ENCODE measurements around the genes KRTAP12-3, SUMO3 and ADARB1.

DNA sequence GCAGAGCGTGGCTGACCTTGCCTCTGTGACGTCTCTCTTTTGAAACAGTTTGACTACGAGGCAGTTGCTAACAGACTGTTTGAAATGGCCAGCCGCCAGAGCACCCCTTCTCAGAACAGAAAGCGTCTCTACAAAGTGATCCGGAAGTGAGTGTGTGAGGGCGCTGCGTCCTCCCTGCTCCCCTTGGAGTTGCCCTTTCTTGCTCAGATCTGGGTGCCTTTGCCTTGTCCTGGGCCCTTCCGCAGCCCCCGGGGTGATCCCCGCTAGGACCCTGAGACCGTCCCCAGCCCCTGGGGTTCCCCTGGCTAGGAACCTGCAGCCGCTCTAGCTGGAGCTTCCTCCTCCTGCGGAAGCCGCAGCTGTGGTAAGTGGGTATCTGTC, 11.1 kb downstream of the RRP1 start:
- RRBS = 97% methylated on average over 5 of the region's 15 CpGs

DNA sequence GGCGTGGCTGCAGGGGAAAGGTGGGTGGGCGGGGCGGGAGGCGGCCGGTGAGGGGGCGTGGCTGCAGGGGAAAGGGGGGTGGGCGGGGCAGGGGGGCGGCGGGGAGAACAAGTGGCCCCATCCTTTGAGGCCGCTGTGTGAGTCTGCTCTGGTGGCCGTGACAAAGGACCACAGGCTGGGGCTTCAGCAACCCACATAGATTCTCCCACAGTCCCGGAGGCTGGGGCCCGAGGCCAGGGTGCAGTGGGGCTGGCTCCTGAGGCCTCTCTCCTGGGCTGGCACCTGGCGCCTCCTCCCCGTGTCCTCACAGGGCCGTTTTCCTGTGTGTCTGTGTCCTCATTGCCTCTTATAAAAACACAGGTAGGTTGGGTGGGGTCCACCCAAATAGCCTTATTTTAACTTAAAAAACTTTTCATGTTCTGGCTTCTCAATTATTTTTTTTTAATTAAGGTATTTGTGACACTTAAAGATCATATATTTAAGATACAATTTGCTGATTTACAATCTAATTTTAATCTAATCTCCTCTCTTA, 26.0 kb downstream of the RRP1 start:
- RRBS = no CpG with 5 or more reads among the region's 16 CpGs

DNA sequence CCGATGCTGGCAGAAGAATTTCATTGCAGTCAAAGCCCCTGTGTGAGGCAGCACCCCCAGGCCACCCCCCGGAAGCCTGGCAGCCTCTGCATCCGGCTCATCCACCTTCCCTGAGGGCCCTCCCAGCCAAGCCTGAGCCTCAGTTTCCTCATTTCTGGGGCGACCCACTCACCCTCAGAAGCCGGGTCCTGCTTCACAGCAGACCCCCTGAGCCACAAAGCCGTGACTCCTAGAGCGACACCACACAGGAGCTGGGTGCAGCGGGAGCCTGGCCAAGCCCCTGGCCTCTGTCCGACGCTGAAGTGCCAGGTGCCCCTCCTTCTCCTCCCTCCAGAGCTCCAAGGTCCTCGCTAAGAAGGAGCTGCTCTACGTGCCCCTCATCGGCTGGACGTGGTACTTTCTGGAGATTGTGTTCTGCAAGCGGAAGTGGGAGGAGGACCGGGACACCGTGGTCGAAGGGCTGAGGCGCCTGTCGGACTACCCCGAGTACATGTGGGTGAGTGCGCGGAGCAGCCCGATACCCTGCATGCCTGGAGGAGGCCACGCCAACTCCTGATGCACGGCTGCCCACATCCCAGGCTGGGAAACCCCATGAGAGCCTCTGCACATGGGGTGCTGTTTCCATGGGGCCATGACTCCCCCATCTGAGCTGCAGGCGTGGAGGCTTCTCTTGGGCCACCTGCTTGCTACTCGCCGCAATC, 43.2 kb upstream of the TRAPPC10 start:
- RRBS = 94% methylated on average over 3 of the region's 29 CpGs

DNA sequence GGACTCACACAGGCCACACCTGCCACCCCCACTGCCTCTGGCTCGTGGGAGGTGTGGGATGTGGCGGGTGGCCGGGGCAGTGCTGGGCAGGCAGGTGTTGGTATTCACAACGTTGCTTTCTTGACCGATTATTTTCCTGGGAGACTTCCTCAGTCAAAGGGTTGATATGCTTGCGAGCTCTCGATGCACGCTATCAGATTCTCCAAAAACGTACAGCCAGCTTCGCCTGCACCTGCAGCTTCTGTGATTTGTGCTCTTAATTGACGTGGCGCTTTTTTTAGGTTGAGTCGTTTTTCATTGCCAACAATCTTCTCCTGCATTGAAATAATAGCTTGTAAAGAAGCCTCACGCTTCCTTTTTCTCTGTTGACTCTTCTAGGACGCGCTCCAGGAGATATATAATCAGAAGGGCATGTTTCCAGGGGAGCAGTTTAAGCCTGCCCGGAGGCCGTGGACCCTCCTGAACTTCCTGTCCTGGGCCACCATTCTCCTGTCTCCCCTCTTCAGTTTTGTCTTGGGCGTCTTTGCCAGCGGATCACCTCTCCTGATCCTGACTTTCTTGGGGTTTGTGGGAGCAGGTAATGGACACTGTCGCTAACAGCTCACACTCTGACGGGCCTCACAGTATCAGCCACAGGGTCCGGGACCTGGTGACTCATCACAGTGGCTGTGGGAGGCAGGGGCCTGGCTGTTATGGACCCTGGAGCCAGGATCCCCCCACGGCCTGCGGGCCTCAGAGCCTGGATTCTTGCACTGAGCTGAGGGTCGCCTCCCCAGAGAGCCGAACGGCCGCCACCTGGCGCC, 31.3 kb upstream of the TRAPPC10 start:
- RRBS = no CpG with 5 or more reads among the region's 30 CpGs

DNA sequence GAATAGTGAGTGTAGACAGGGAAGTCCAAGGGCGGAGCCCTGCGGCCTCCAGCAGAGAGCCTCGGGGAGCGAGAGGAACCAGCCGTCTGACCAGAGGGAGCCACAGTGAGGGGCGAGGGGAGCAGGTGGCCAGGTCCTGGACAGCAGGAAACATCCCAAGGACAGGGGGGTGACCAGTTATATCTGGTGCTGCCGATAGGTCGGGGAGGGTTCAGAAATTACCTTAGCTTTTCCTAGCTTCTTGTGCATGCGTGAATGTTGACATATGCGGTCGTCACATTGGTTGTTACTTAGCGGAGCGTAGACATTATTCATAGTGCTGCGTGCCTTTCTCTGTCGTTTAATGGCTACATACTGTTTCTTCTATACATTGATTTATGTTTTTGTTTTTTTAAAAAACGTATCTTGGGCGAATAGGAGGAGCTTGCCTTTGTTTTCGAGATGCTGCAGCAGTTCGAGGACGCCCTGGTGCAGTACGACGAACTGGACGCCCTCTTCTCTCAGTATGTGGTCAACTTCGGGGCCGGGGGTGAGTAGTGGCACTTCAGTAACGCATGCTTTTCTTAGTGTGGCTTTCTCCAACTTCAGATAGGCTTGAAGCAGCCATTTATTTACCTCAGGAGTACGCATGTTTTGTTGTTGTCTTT, 46.7 kb downstream of the TRAPPC10 start:
- RRBS = no CpG with 5 or more reads among the region's 27 CpGs

- RRBS = no CpG with 5 or more reads among the region's 15 CpGs
Measured at GRCh38 chr21:44088318-44088722, 18.9 kb upstream of the PWP2 start.

DNA sequence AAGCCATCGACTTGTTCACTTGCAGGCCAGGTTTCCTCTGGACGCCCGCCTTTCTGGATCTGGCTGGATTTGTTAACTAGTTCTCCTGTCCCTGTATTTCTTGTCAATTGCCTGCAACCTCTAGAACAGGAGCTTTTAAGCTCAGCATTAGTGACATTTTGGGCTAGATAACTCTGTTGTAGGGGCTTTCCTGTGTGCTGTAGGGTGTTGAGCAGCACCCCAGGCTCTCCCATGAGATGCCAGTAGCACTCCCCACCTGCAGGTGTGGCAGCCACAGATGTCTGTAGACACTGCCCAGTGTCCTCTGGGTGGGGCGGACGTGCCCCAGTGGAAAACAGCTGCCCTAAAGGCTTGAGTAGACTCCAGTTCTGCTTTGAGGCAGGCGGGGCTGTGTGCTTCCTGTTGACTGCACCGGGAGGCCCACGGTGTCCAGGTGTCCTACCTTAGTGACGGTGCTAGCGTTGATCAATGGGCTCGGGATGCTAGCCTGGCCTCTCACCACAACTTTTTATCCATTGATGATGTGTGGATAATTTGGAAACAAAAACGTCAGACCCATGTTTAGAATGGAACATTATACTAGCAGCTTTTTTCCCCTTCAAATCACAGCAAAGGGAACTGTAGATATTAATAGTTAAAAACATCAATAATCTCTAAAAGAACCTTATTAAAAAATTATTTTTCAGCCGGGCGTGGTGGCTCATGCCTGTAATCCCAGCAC, 16.8 kb upstream of the PWP2 start:
- RRBS = no CpG with 5 or more reads among the region's 14 CpGs

- RRBS = 86% methylated on average over 8 of the region's 15 CpGs
Measured at GRCh38 chr21:44329981-44330224, 9.3 kb downstream of the CFAP410 start.

- RRBS = no CpG with 5 or more reads among the region's 17 CpGs
Measured at GRCh38 chr21:44574827-44575276, 1.3 kb downstream of the KRTAP10-4 start.

DNA sequence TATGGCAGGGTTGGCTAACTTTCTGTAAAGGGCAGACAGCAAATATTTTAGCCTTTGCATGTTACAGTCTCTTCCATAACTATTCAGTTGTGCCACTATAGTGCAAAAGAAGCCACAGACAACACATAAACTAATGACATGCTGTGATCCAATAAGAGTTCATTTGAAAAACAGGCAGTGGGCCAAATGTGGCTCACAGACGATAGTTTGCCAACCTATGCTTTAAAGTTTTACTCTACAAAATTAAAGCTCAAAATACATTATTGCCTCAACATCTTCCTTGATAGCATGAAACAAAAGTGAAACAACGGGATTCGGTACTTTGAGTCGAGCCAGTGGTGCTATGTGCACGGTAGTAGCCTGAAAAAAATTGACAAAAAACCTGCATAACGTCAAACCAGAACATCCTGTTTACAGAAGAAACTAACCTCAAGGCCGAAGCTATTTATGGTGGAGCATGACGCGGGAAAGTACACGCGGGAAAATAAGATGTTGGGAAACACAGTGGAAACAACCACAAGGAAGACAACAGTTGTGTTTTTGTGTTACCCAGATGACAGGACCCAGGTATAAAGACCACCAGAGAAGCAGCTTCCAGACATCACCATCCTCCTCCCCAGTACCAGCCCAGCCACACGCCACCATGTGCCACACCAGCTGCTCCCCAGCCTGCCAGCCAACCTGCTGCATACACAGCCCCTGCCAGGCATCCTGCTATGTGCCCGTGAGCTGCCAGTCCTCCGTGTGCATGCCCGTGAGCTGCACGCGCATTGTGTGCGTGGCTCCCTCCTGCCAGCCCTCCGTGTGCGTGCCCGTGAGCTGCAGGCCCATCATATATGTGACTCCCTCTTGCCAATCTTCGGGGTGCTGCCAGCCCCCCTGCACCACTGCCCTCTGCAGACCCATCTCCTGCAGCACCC, at the start of gene KRTAP12-3:
Gene KRTAP12-3, plus strand, starts transcription at position 596 of the 920 bp plus-strand sequence.
- RRBS = no CpG with 5 or more reads among the region's 22 CpGs

DNA sequence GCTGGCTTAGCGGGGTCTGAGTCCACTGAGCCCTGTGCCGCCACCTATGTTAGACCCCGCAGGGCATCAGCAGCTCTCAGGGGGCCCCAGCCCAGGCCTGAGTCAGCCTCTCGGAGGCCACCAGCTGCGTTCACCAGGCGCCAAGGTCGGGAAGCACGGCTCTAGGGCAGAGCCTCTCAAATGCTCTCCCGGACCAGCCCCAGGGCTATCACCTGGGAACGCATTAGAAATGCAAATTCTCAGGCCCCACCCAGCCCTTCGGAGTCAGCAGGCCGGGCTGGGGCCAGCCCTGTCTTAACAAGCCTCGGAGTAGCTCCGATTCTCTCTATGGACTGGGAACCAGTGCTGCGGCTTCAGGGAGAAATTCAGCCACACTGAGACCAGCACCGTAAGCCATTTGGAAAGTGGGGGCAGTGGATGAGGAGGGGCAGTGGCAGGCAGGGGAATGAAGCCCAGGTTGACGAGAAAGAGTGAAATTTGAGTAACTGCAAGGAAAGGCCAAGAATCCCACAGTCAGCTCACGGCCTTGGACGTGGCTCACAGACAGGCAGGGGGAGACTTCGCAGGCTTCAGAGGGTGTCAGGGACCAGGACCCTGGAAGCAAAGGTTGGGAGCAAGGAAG, 37.4 kb upstream of the TSPEAR start:
- RRBS = 8% methylated on average over 4 of the region's 20 CpGs

GRCh38 chr21:44805510-44806544, 4.2 kb upstream of the UBE2G2 start:
- RRBS = no CpG with 5 or more reads among the region's 8 CpGs

- RRBS = 26% methylated on average over 55 of the region's 158 CpGs
Measured at GRCh38 chr21:44817790-44818991, at the start of gene SUMO3. SUMO3 (minus strand) TSS chr21:44818062.

DNA sequence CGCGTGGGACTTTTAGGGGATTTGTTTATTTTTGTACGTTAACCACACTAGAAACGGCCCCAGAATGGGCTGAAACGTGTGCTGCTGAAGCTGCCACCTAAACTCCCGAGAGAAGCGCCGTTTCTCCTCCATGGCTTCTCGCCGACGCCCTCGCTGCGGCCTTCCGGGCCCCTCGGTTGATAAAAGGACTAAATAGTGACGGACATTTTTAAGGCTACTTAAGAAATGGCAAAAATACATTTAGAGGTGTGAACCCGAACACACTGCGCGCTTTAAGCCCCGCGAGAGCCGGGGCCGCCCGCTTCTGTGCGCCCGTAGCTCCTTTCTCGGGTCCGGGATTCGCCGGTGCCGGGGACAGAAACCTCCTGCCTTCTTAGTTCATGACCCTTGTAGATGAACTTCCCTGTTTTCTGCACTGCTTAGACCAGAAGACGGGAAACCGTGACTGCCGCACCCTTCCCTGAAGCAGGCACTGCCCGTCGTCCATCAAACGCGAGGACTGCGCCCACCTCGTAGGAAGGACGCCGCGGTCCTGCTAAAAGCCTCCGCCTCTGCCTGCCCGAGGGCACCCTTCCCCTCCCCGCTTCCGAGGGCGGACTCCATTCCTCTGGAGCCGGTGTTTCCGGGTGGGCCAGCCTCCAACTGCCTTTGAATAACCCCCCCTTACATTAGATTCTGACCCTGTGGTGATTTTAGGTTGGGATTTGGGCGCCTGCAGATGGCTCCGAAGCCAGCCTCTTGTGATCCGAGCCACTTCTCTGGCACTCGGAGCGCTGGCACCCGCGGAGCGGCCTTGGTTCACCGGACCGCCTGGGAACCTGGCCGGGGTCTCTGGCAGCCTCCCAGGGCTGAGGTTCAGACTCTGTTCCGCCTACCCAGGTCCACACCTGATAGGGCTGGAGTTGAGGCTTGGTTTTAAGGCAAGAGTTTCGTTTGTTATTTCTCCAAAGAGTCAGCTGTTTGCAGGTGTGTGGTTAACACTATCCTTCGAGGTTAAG, 1.1 kb upstream of the PTTG1IP start:
- RRBS = 5% methylated on average over 15 of the region's 64 CpGs

GRCh38 chr21:44897407-44898229, 23.1 kb downstream of the ITGB2 start:
- RRBS = 80% methylated on average over 9 of the region's 27 CpGs

GRCh38 chr21:44901386-44901698, 19.4 kb downstream of the ITGB2 start:
- RRBS = 31% methylated on average over 10 of the region's 18 CpGs

GRCh38 chr21:44954439-44954799, 14.6 kb downstream of the SLX9 start:
- RRBS = no CpG with 5 or more reads among the region's 19 CpGs

- RRBS = 50% methylated on average over 8 of the region's 51 CpGs
Measured at GRCh38 chr21:44957897-44958998, 18.4 kb downstream of the SLX9 start.

DNA sequence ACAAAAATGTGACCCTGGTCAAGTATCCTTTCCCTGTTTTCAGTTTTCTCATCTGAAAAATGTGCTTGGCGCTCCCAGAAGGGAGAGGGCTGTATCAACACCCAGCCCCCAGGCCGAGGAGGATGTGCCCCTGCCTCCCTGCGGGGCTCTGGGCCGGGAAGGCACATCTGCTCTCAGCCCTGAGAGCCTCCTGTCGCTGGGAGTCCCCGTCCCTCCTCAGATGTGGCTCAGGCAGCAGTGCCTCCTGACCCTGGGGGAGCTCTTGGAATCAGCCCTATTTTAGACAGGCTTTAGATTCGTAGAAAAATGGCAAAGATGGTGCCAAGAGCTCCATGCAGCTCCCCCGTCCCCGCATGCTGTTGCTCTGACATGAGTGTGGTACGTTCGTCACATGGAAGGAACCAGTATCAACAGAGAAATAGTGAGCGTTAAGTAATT, 29.5 kb downstream of the SLX9 start:
- RRBS = no CpG with 5 or more reads among the region's 12 CpGs

GRCh38 chr21:45074009-45074929, at the start of gene ADARB1:
ADARB1 (plus strand) TSS chr21:45074580.
- RRBS = under 1% methylated on average over 89 of the region's 158 CpGs

Data from zone of skin (tissue), 1 donor.